ENCODE measurements around a stretch of chr17.

DNA sequence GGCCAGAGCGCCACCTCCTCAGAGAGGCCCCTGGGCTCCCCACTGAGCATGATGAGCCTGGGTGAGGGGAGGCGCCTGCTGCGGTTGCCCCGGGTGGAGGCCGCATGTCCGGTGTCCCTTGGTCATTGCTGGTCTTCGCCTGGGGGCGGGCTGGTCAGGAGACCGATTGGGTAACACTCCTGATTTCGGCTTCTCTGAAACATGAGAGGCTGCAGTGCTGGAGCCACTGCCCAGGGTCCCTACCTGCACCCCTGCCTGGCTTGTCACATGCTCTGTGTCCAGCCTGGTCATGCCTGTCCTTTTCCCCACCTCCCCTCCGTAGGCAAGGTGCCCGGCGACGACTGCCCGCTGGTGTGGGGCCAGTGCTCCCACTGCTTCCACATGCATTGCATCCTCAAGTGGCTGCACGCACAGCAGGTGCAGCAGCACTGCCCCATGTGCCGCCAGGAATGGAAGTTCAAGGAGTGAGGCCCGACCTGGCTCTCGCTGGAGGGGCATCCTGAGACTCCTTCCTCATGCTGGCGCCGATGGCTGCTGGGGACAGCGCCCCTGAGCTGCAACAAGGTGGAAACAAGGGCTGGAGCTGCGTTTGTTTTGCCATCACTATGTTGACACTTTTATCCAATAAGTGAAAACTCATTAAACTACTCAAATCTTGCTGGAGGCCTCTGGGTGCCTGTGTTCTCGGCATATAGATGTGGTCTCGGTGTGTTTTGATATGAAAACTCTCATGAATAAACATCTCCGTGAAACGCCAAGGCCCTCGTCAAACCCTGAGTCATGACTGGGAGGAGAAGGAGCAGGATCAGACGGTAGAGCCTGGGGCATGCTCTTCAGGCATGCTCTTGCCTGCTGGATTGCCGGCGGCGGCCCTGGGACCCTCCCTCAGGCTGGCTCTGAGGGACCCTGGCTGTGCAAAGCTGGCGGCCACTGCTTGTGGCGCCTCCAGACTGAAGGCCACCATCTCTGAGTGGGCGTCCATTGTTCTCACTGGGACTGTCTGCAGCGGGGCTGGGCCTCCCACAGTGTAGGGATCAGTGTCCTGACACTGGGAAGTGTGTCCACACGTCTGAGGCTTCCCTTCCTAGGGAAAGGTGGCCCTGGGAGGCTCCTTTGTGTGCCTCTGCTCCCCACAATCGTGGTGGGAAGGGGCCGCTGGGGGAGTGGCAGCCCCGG lies 2.1 kb upstream of the NPB start:
- RRBS: no CpG with 5 or more reads among the region's 40 CpGs
CAGE:
- cytosol, long polyA plus RNA: no peak
- long polyA plus RNA: no peak
- nucleus, long polyA plus RNA: no peak

- RRBS: 84% methylated on average over 3 of the region's 12 CpGs
CAGE:
- cytosol, long polyA plus RNA: no peak
- long polyA plus RNA: no peak
- nucleus, long polyA plus RNA: no peak
These were observed 1.1 kb downstream of the NPB start for GRCh38 chr17:81903113-81903634.

DNA sequence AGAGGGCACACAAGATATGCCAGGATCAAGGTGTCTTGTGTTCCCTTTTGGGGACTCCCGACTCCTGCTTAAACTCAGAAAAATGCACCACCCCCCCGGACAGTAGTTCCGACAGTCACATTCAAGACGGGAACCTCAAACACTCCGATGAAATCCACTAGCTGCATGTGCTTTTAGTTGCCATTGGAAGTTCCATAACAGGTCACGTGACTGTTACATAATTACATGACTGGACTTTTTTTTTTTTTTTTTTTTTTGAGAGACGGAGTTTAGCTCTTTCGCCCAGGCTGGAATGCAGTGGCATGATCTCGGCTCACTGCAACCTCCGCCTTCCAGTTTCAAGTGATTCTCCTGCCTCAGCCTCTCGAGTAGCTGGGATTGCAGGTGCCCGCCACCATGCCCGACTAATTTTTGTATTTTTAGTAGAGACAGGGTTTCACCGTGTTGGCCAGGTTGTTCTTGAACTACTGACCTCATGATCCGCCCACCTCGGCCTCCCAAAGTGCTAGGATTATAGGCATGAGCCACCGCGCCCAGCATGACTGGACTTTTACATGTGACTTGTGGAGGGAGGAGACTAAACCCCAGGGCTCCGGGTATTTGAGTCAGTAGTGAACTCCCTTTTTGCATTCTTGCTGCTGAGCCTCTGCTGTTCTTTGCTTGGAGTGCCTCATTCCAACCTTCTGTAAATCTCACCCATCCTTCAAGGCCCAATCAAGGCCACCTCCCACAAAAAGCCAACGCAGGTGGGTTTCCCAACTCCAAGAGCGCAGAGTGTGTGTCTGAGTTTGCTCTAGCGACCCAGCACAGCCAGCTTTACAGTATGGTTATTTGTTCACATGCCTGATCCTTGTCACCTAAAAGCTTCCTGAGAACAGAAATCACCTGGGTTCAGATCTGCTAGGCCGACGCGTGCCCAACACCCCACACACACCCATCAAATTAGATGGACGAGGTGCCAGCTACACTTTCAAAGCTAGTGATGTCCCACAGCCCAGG lies 1.5 kb downstream of the SIRT7 start:
- RRBS: no CpG with 5 or more reads among the region's 26 CpGs
CAGE:
- cytosol, long polyA plus RNA: no peak
- long polyA plus RNA: no peak
- nucleus, long polyA plus RNA: no peak

DNA sequence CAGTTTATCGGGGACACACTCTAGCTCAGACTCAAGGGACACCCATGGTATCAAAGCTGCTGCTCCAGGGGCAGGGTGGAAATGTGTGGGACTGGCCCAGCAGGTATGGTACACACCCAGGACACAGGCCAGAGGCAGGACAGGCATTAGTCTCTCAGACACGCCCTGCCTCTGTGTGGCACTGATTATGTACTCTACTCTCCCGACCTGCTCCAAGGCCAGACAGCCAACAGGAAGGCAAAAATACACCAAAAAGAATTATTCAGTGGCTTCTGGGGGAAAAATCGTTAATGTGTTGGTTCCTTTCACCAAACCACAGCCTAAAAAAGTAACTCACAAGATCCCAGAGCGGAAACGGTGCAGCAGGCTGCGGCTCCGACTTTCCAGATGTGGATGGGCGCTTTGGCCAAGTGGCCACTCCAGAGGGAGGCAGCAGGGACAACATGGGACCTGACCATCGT lies 914 bp upstream of the SIRT7 start:
- RRBS: no CpG with 5 or more reads among the region's 10 CpGs
CAGE:
- cytosol, long polyA plus RNA: no peak
- long polyA plus RNA: no peak
- nucleus, long polyA plus RNA: no peak

DNA sequence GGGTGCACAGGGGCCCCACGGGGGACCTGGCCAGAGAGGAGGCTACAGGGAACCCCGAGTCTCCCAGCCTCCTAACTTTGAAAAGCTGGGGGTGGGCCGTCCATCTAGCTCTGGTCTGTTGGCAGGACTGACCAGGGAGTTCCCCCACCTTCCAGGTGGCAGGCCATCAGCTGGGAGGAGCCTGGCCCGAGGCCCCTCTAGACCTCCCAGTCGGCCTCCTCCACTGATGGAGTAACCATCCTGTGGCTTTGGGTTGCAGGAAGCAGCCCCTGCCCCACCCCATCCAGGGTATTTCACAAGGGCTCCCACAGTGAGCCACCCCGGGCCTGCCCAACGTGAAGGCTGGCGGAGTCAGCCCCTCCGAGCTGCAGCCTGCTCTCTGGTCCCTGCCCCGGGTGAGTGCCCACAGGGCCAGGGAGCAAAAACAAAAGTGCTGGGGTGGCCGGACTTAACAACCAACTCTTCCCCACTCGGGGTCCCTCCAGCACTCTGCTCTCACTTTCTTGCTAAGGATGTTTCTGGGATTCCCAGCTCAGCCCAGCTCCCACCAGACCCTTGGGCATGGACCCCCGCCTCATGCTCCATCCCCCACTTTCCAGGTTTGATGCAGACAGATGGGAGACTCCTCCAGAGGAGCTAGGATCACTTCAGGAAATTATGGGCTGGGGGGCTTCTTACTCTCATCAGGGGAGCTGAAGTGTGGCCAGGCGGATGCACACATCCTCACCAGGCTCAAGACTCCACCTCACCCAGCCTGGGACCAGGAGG lies 3.5 kb downstream of the MAFG start:
- RRBS: 50% methylated on average over 5 of the region's 14 CpGs
CAGE:
- cytosol, long polyA plus RNA: no peak
- long polyA plus RNA: no peak
- nucleus, long polyA plus RNA: no peak

DNA sequence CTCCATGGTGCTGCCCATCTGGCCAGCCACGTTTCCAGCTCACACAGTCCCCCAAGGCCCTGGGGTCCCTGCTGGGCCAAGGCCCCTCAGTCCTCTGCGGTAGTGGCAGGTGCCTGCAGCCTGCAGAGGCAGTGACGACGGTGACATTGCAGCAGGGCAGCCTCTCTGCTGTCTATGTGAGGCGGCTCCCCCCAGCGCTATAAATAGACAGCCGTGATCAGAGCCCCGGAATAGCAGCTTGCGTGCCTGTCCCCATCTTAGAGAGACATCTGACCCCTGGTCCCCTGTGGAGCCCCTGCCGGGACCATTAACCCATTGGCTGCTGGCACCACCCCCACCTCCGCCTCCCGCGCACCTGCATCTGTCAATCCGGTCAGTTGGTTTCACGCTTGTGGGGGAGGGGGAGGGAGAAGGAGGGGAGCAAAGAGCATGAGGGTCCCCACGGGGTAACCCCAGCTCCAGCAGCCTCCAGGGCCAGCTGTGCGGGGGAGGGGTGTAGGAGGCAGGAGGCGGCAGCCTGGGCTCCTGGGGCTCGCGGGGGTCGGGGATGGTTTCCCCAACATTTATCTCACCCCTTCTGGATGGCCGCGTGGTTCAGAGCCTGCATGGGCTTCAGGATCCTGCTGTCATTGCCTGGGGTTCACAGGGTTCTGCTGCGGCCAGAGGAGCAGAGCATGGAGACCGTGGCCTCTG lies 4.8 kb upstream of the PYCR1 start:
- RRBS: no CpG with 5 or more reads among the region's 25 CpGs
CAGE:
- cytosol, long polyA plus RNA: no peak
- long polyA plus RNA: no peak
- nucleus, long polyA plus RNA: no peak

DNA sequence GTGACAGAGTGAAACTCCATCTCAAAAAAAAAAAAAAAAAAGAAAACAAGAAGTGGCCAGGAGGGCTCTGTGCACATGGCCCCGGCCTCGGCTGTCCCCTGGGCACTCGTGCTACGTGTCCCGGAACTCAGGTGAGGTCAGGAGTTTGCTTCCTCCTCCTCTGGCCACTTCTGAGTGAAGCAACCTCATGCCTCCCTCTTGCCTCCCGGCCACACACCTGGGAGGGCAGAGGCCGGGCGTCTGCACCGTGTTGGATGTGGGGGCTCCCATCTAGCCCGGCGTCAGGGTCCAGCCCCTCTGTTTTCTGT lies 22.1 kb downstream of the ASPSCR1 start:
- RRBS: 87% methylated on average over 7 of the region's 11 CpGs
CAGE:
- cytosol, long polyA plus RNA: no peak
- long polyA plus RNA: no peak
- nucleus, long polyA plus RNA: no peak

DNA sequence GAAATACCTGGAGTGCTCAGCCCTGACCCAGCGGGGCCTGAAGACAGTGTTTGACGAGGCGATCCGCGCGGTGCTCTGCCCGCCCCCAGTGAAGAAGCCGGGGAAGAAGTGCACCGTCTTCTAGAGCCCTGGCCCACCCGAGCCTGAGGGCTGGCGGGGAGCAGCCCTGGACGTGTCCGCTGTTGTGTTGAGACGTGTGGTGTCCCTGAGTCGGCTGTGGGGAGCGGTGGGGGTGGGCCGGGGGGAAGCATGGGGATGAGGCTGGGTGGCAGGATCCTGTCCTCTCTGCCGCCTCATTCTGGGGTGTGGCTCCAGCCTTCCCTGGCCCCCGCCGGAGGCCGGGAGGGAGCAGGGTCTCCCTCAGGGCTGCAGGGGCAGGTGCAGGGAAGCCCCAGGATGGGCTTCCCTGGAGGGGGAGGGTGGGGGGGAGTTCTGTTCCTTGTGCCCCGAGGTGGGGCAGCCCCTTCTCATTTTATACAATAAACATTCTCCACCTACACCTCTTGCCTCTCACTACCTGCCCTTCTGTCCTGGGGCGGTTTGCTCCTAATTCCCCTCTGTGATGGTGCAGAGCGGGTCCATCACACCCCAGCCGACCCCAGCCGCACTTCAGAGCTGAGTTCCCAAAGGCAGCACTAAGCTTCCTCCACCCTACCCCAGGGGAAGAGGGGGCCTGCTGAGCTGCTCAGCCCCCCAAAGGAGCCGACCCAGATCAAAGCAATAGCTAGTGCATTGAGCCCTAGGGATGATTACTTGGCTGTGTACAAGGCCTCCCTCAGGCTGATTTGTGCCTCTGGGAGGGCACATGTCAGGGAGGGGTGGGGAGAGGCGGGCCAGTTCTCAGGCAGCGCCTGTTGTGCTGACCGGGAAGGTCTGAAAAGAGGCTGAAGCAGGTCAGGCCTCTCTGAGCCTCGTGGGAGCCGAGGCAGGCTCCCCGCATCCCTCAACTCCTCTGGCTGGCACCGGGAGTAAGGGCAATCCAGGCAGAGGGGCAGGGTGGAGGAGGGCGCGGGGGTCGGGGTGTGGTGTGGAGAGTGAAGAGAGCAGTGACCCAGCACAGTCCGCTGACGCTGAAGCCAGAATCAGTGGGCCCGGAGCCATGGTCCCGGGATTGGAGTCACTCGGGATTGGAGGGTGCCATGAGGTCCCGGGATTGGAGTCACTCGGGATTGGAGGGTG lies 2.6 kb downstream of the RAC3 start:
- RRBS: 88% methylated on average over 6 of the region's 44 CpGs
CAGE:
- cytosol, long polyA plus RNA: start-site peak on the plus strand centred at position 417 of the sequence, 87 bp wide, 48 reads
- long polyA plus RNA: start-site peak on the plus strand centred at position 420 of the sequence, 86 bp wide, 41 and 39 reads in 2 replicates
- nucleus, long polyA plus RNA: no peak

DNA sequence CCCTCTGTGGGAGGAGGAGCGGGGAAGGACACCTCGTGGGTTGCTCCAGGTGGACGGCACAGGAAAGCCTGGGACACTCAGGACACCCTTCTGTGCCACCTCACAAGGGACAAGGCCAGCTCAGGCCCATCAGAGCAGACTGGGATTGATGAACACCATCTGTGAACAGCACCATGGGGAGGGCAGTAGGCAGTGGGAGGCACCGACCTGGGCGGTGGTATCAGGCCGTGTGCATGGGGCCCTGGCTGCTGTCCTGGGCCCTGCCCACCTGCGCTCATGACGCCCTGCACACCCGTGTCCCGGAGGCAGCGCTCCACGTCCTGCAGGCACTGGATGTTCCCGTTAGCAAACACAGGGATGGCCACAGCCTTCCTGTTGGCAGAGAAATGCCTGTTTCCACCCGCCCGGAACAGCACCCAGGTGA lies 4.2 kb downstream of the DUS1L start:
- RRBS: 95% methylated on average over 5 of the region's 15 CpGs
CAGE:
- cytosol, long polyA plus RNA: no peak
- long polyA plus RNA: no peak
- nucleus, long polyA plus RNA: no peak

GRCh38 chr17:82085545-82085997 lies 12.5 kb downstream of the FASN start:
- RRBS: 98% methylated on average over 2 of the region's 17 CpGs
CAGE:
- cytosol, long polyA plus RNA: no peak
- long polyA plus RNA: no peak
- nucleus, long polyA plus RNA: no peak

GRCh38 chr17:82088722-82089437 lies 9.2 kb downstream of the FASN start:
- RRBS: 95% methylated on average over 8 of the region's 36 CpGs
CAGE:
- cytosol, long polyA plus RNA: no peak
- long polyA plus RNA: no peak
- nucleus, long polyA plus RNA: no peak

GRCh38 chr17:82093506-82093986 lies 4.5 kb downstream of the FASN start:
- RRBS: 100% methylated on average over 2 of the region's 21 CpGs
CAGE:
- cytosol, long polyA plus RNA: no peak
- long polyA plus RNA: no peak
- nucleus, long polyA plus RNA: no peak

- RRBS: under 1% methylated on average over 52 of the region's 90 CpGs
CAGE:
- cytosol, long polyA plus RNA: no peak
- long polyA plus RNA: no peak
- nucleus, long polyA plus RNA: no peak
These were observed 818 bp downstream of the FASN start for GRCh38 chr17:82096858-82097978.

- RRBS: no CpG with 5 or more reads among the region's 6 CpGs
CAGE:
- cytosol, long polyA plus RNA: no peak
- long polyA plus RNA: no peak
- nucleus, long polyA plus RNA: no peak
These were observed 52.7 kb downstream of the CCDC57 start for GRCh38 chr17:82159956-82160294.

DNA sequence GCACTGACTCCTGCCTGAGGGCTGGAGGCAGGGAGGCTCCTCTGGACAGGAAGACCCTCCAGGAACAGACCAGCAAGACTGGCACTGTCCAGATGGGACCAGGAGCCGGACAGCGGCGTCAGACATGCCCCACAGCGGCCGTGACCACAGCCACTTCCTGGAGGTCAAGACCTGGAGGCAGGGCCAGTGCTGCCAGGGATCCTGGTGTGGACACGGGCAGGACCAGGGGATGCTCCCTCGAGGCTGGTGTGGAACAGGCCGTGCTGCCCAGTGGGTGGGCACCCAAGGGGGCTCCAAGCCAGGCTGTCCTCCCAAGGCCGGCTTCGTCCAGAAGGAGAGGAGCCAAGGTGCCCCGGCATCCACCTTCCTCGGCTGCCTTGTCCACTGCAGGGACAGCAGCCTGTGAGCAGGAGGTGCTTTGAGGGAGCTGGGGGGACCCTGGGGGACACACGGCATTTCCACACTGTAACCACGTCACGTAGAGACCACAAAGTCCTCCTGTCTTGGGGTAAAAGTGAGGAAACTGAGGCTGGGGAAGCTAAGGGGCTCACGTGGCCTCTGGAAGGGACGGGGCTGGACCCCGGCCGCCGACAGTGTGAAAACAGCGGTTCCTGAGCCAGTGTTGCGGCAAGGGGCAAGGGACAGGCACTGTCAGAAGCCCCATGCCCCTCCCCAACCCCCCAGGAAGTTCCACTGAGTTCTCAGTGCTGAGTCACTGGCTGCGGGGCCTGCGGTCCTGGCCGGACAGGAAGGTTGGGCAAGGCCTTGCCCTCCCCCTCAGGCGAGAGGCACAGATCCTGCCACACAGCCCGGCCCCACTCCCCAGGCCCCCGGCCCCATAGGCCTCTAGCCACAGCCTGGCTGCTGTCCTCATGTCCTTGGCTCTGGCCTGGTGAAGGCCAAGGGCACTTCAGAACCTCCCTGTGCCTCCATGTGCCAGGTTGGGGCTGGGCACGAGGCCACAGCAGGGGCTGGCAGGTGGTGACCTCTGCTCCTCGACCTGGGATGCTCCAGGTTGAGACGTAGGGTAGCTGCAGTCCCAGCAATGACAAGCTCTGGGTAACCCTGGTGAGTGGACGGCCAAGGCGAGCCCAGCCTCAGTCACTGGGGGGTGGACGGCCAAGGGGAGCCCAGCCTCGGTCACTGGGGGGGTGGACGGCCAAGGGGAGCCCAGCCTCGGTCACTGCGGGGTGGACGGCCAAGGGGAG lies 4.9 kb upstream of the CCDC57 start:
- RRBS: 87% methylated on average over 5 of the region's 39 CpGs
CAGE:
- cytosol, long polyA plus RNA: no peak
- long polyA plus RNA: no peak
- nucleus, long polyA plus RNA: no peak

GRCh38 chr17:82236282-82236760 lies 7.5 kb downstream of the SLC16A3 start:
- RRBS: 49% methylated on average over 7 of the region's 25 CpGs
CAGE:
- cytosol, long polyA plus RNA: no peak
- long polyA plus RNA: no peak
- nucleus, long polyA plus RNA: no peak

DNA sequence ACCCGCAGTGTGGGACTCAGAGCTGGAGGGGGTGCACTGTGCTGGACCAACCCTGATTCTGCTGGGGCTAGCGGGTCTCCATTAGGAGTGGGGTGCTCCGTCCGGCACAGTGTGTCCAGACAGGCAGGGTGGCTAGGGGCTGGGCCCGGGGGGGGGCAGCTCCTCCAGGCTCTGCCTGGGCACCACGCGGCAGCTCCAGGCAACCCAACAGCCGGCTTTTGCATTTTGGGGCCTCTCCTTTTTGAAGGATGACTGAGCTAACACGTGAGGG lies 9.1 kb downstream of the SLC16A3 start:
- RRBS: 86% methylated on average over 5 of the region's 9 CpGs
CAGE:
- cytosol, long polyA plus RNA: no peak
- long polyA plus RNA: no peak
- nucleus, long polyA plus RNA: no peak

DNA sequence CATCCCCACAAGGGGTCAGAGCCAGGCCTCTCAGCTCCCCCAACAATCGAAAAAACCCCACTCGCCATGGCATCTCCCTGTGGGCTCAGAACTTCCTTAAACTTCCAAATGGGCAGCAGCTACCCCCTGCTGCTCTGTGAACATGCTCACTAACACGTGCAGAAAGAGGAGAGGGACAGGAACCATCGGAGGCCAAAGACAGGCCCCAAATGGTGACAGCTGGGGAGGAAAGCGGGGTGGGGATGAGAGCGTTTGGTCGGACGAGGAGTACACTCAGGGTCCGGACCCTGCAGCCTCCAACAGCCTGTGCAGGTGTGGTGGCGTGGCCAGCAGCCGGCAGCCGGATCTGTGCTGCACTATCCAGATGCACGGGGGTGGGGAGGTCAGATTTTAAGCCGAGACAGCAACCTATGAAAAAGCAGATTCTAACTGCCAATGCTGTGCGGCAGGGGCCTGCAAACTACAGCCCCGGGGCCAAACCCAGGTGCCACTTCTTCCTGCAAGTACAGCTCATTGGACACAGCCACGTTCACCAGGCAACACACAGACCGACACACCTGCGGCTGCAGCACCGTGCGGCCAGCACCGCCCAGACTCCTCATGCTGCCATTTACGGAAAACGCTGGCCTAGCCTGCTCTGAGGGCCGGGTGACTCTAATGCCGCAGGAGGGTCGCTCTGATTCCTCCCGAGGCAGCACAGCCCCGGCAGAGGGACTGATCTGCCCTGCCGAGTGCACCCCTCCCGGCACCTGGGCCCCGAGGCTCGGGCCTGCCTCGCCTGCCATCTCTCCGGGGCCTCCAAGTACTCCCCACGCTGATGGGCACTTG lies 21.1 kb downstream of the SLC16A3 start:
- RRBS: 93% methylated on average over 14 of the region's 36 CpGs
CAGE:
- cytosol, long polyA plus RNA: no peak
- long polyA plus RNA: no peak
- nucleus, long polyA plus RNA: no peak

GRCh38 chr17:82252243-82253323 lies 20.9 kb downstream of the CSNK1D start:
- RRBS: 91% methylated on average over 1 of the region's 43 CpGs
CAGE:
- cytosol, long polyA plus RNA: no peak
- long polyA plus RNA: no peak
- nucleus, long polyA plus RNA: no peak

- RRBS: no CpG with 5 or more reads among the region's 26 CpGs
CAGE:
- cytosol, long polyA plus RNA: no peak
- long polyA plus RNA: no peak
- nucleus, long polyA plus RNA: no peak
These were observed 3.1 kb downstream of the CSNK1D start for GRCh38 chr17:82270087-82271193.

Measured in H1 (cell line).